K562 (cell line): ENCODE measurements around a stretch of chr5.

DNA sequence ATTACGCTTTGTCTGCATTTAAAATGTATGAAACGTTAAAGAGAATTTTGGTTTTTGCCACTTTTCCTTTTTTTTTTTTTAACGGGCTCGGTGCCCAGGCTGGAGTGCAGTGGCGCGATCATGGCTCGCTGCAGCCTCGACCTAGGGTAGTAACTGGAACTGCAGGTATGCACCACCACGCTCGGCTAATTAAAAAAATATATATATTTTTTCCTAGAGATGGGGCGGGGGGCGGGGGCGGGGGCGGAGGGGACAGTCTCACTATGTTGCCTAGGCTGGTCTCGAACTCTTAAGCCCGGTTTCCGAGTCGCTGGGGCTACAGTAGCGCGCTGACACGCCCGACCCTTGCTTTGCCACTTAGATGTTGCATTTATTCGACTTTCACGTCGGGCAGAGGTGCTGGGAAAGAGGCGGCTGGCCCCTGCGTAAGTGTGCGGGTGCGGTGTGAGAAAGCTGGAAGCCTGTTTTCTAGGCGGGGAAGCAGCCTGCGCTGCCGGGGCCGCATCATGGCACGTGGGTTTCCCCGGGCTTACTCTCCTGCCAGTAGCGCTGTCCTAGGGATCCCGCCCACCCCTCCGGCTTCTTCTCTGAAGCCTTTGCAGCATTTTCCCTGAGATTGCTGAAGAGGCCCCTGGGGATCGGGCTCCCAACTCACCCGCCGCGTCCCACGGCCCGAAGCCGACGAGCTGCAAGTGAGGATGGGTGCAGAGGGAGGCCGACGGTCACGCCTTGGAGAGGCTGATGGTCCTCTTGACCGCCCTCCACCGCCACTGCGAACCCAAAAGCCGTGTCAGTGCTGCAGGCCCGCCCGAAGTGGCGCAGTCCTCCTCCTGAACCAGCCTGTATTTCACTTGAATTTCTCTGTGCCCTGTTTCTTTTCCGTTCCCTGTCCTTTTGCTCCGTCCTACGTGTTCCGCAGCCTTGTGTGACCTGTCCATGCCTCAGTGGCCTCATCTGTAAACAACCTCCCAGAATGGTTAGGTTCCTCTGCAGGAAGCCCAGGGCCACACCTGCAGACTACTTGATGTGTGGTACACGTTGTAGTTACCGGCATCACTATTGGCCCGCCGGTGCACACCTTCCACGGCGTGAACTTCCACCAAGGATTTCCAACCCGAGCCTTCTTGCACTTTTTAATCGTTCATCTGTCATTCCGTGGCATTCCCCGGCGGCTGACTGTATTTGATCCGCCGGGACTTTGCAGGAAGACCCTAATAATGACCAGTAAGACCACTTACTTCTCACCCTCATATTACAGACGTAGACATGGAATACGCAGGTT is 5.8 kb upstream of the TRIM41 start:
- RAMPAGE, long total RNA = no peak
- RRBS = 3% methylated on average over 10 of the region's 75 CpGs
PRO-cap:
- standard = bidirectional peak, plus-strand start at position 373 of the sequence, minus-strand start at position 151 of the sequence; bidirectional peak, plus-strand start at position 790 of the sequence, minus-strand start at position 772 of the sequence
- CoPRO, capped RNA only, 2 experiments = no peak in any of the 2 experiments
- CoPRO, capped and uncapped RNA, 2 experiments = no peak in any of the 2 experiments
- CoPRO, uncapped RNA only, 2 experiments = peak in 2 of 2 experiments; most common minus-strand start position 1,216 of the sequence (in 2)
CAGE:
- cytosol, long polyA plus RNA = no peak
- long polyA plus RNA = no peak
- nucleolus, long total RNA = no peak
- nucleus, long polyA plus RNA = no peak

DNA sequence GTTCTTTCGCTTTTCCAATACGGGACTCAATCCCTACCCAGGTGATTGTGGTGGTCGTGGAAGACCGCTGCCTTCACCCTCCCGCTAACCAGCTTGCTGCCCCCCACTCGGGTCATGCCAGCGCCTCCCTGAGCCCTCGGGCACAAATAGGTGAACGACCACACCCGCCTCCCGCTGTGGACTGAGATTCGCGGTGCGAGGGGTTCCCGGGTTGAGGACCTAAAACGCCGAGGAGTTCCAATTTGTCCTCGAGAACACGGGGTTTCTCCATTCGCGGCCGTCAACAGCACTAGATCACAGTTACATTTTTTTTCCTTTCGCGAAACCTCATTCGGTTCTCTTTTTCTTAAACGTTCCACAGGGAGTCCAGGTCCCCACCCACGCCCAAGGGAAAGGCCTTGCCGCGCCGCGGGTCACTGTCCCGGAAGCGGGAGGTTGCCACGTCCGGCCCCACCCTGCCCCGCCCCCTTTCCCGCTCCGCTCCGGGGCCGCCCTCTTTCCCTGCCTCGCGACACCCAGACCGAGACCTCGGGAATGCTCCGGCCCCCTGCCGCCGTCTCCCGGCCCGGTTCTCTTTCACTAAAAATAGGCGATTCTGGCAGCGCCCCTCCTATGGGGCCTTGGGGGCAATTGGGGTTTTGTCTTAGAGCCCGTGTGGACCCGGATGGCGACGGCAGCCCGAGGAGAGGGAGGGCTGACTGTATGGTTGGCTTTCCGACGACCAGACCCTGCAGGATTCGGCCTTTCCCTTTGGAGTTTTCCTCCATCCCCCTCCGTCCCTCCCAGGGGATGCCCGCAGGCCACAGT is 2.5 kb upstream of the RACK1 start:
- RAMPAGE, long total RNA = no peak
- RRBS = 3% methylated on average over 15 of the region's 61 CpGs
PRO-cap:
- standard = bidirectional peak, plus-strand start at position 518 of the sequence, minus-strand start at position 427 of the sequence
- CoPRO, capped RNA only, 2 experiments = peak in 2 of 2 experiments; most common plus-strand start position 518 of the sequence (in 2); most common minus-strand start position 418 of the sequence (in 2)
- CoPRO, capped and uncapped RNA, 2 experiments = peak in 1 of 2 experiments; most common plus-strand start position 496 of the sequence (in 1); most common minus-strand start position 418 of the sequence (in 1)
- CoPRO, uncapped RNA only, 2 experiments = peak in 2 of 2 experiments; most common plus-strand start position 582 of the sequence (in 1); most common minus-strand start position 302 of the sequence (in 2)
CAGE:
- cytosol, long polyA plus RNA = no peak
- long polyA plus RNA = no peak
- nucleolus, long total RNA = no peak
- nucleus, long polyA plus RNA = no peak

DNA sequence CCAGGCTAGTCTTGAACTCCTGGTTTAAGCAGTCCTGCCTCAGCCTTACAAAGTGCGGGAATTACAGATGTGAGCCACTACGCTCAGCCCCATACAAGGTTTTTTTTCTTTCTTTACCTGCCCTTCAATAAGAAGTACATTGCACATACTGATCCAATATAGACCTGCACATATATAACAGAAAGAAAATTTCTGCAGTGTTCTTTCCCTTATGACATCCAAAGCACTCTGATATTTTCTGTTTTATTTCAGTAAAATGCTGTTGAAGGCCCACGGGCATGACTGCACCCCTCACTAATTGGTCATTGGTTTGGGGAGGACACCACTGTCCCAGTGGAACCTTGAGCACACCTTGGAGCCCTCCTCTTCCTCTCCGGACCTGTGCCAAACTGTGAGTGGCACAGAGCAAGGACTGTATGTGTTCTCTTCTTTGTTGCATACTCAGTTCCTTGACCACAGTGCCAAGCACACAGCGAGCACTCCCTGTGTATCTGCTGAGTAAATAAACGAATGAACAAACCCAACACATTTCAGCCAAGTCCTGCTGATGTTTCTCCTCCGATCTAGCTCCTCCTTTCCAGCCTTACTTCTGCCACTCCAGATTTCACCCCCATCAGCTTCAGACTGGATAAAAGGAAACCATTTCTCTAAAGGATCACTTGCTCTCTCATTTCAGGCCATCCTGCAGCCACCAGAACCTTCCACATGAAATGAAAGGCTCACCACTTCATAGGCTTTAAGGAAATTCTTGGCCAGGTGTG is 2.6 kb upstream of the TRIM52 start:
- RAMPAGE, long total RNA = no peak
- RRBS = no CpG with 5 or more reads among the region's 7 CpGs
PRO-cap:
- standard = no peak
- CoPRO, capped RNA only, 2 experiments = no peak in any of the 2 experiments
- CoPRO, capped and uncapped RNA, 2 experiments = no peak in any of the 2 experiments
- CoPRO, uncapped RNA only, 2 experiments = peak in 1 of 2 experiments; most common plus-strand start position 173 of the sequence (in 1); most common minus-strand start position 176 of the sequence (in 1)
CAGE:
- cytosol, long polyA plus RNA = no peak
- long polyA plus RNA = start-site peak on the plus strand centred at position 362 of the sequence, 96 bp wide, 21 and 33 reads in 2 replicates
- nucleolus, long total RNA = no peak
- nucleus, long polyA plus RNA = no peak